Parietal lobe (tissue), 2 donors: ENCODE results near the genes SKIC8, IREB2, ANKRD34C and MINAR1.

DNA sequence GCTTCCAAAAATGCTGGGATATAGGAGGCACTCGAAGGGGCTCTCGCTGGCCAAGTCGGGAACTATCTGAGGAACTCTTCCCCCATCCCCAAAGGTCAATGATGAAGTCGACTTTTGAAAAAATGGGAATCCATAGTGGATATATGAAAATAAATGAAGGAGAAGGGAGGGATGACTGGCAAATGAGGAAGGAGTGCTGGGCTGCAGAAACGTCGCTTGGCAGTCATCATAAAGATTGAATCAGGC is 28.5 kb downstream of the TSPAN3 start:
- RAMPAGE, long total RNA: no peak

DNA sequence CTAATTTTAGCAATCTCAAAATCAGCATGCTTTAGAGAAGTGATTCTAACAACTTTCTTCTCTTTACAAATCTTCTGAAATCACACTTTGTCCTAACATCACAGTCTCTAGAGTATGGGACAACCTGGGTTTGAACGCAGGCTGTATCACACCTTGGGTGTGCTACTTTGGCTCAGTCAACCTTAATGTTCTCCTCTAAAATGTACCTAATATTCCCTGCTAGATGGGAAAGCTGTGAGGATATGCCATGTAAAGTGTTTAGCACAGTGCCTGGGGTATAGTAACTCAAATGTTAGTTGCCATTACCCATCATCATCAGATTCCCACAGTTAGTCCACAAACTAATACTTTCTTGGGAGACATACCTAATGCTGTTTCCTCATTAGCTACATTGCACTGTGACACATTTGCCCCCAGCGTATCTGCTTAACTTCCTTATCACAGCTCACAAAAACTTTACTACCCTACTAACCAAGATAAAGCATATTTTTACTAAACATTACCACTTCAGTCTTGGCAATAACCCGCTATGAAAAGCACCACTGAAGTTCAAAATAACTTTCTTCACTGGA is 3.0 kb downstream of the TSPAN3 start:
- RAMPAGE, long total RNA: no peak

DNA sequence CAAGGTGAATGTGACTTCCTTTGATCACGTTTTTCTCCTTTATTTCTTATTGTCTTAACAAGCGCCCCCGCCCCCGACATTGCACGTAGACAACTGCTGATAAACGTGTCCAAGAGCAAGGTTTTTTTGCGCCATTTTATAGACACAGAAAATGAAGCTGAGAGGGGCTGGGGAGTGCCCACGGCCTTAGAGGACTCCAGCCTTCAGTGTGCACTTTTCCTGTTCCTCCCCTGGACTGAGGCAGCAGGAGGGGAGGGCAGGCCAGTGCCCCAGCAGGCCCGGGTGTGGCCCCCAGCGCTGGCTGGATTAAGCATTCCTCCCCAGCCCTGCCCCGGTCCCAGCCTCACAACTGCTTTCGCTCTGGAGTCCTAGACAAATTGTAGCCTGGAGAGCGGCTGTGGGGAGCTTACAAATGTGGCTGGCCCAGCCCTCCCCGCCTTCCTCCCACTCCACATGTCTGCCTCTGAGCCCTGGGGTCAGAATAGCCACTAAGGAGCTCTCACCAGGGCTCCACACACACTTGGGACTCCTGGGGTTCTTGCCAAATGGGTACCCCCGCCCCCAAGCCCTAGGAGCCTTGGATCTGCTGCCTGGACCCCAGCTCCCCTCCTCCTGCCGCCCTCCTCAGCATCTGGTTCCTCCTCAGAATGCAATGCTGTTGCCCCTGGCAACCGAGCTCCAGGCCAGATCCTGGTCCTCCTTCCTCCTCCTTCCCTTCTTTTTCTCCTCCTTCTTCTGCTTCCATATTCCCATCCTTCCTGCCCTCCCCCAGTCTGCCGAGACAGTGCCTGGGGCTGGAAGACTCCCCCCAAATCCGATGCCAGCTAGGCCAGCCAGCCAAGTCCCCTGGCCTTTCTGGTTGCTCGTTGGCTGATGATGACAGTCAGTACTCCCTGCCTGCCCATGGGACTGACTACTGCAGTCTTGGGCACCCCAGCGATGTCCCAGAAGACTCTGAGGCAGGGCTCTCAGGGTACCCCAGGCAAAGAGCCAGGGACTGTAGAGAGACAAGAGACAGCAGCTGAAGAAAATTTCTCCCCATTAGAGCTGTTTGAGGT is 91.2 kb downstream of the LINGO1 start:
- RAMPAGE, long total RNA: no peak

DNA sequence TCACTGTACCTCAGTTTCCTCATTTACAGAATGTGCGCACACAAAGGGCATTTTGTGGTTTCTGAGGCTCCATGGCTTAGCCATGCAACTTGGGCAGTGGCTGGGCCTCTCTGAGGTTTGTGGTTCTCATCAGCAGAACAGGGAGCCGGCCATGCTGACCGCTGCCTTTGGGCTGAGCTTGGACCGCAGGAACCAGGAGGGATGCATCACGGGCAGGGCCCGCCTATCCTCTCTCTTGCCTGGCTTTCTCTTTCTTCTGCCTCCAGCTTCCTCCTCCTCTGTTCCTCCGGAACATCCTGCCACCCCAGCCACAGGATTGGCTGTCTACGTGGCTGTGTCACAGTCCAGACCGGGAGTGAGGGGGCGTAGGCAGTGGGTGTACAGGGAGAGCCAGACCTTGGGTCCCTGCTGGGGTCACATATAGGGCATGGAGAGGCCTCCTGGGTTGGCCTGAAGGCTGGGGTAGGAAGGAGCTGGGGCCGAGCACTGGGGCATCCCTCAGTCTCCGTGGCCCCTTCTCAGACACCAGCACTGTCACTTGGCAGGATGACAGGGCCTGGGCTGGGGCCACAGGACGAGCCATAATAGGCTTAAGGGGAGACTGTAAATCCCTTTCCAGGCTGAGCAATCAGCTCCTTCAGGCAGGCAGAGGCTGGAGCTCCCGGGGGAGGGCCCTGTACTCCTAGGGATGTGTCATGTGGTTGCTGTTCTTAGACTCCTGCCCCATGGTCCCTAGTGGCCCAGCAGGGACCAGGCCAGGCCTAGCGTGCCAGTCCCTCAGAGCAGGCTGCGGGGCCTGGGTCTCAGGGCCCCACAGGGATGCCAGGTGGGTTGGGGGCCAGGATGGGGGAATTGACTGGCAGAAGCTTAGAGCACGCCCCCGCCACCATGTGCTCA is 25.5 kb downstream of the LINGO1 start:
- RAMPAGE, long total RNA: no peak

- RAMPAGE, long total RNA: no peak
These were observed 73.5 kb downstream of the TBC1D2B start for GRCh38 chr15:78003823-78004536.

DNA sequence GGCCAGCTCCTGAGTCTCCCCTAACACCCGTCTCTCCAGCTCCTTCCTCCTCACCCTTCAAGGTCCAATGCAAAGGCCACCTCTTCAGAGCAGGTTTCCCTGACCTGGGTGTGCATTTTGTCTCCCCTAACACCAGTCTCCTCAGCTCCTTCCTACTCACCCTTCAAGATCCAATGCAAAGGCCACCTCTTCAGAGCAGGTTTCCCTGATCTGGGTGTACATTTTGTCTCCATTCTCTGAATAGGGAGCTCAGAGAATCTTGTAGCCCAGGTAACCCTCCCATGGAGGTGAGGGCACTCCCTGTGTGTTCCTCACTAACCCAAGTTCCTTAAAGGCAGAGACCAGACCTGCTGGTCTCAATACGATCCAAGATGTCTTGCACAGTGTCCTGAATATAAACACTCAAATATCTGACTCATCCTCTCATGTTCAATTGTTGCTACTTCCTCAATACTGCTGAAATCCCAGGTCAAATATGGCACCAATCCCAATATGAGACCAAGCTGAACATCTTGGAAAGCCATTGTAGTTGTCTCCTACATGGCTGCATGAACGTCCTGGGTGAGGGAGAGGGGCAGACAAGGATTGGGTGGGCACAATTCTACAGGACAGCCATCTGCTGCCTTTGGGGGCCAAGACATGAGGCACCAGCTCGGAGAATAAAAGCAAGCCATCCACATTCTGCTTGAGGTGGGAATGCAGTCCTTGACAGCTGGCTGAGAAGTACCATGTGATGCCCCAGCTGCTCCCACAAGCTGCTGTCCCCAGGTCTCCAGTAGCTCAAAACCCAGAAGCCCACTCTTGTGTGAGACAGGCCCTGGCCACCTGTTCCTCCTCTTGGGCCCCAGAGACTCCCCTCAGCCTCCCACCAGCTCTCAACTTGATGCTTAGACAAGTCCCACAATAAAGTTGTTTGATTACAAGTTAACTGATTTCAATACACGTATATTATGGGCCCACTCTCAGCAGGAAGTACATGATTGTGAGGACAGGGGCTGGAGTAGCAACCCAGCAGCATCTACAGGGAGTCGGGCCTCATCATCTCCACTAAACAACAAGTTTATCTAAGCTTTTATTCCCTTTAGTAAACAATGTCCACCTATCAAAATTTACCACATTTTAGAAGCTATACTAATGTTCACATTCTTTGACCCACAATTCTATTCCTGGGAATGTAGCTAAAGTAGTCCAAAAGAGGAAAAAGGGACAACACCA is 18.2 kb downstream of the TBC1D2B start:
- RAMPAGE, long total RNA: no peak

DNA sequence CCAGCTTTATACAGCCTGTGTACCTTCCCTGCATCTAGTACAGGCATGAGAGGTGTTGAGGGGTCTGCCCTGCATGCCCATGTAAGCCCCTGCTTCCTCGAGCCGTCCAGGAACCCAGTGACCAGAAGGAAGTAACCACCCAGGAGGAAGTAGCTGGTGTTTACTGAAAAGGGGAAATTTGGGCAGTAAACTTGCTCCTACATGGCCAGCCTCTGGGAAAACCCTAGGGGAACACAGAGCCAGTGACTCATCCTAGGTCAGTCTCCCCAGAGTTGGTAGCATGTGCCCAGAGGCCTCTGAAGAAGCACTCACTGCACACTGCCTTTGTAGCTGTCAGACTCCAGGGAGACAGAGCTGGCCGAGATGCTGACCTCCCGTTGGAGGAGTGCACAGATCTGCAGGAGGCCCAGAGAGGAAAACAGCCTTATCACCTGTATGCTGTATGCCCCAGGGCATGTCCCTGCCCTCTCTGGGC is 4.9 kb upstream of the TBC1D2B start:
- RAMPAGE, long total RNA: no peak

DNA sequence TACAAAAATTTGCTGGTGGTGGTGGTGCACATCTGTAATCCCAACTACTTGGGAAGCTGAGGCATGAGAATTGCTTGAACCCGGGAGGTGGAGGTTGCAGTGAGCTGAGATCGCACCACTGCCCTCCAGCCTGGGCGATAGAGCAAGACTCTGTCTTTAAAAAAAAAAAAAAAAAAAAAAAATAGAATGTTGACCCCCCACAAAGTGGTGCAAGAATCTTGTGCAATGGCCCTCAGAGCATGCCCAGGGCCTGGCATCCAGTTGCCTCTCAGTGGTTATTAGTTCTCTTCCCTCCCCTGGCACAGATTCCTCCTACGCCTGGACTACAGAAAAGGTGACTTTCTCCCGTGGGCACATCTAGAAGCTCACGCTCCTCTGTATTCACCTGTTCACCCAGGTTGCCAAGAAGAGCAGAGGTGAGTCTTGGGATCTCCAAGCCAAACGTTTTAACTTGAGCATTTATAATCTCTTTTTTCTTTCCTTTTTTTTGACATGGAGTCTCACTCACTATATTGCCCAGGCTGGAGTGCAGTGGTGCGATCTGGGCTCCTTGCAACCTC is 36.7 kb downstream of the ACSBG1 start:
- RAMPAGE, long total RNA: no peak

- RAMPAGE, long total RNA: no peak
These were observed 4.4 kb downstream of the DNAJA4 start for GRCh38 chr15:78268551-78269308.

GRCh38 chr15:78298838-78300103 is at the start of gene SKIC8:
Gene SKIC8, minus strand, starts transcription at chr15:78299609.
- RAMPAGE, long total RNA: no peak

DNA sequence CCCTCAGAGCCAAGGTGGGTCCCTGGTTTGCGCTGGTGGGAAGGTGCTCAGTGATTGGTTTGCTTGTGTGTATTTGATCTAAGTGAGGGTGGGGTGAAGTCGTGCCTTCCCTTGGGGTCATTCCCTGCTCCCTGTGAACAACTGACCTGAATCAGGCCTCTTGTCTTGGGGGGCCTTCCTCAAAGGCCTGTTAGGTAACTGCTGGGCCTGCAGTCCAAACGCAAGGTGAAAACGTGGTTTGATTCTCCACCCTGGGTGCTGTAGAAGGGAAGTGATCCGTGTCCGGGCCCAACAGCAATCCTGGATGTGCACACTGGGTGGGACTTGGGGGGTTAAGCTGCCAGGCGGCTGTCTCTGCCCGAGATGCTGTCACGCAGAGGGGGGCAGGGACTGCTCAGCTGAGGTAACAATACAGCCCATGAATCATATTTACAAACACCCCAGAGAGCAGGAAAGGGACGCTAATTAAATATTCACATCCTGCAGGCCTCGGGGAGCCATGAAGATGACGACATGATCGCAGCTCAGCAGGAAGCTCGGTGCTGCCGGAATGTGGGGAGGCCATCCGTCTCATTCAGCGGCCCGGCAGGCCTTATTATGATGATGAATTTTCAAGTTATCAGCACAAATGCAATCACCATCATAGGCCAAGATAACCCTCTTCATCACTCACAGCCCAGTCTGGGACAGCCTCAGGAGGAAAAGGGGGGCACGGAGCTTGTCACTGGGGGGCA is 18.0 kb upstream of the CRABP1 start:
- RAMPAGE, long total RNA: no peak

- RAMPAGE, long total RNA: no peak
These were observed 31.9 kb upstream of the IREB2 start for GRCh38 chr15:78406216-78406424.

DNA sequence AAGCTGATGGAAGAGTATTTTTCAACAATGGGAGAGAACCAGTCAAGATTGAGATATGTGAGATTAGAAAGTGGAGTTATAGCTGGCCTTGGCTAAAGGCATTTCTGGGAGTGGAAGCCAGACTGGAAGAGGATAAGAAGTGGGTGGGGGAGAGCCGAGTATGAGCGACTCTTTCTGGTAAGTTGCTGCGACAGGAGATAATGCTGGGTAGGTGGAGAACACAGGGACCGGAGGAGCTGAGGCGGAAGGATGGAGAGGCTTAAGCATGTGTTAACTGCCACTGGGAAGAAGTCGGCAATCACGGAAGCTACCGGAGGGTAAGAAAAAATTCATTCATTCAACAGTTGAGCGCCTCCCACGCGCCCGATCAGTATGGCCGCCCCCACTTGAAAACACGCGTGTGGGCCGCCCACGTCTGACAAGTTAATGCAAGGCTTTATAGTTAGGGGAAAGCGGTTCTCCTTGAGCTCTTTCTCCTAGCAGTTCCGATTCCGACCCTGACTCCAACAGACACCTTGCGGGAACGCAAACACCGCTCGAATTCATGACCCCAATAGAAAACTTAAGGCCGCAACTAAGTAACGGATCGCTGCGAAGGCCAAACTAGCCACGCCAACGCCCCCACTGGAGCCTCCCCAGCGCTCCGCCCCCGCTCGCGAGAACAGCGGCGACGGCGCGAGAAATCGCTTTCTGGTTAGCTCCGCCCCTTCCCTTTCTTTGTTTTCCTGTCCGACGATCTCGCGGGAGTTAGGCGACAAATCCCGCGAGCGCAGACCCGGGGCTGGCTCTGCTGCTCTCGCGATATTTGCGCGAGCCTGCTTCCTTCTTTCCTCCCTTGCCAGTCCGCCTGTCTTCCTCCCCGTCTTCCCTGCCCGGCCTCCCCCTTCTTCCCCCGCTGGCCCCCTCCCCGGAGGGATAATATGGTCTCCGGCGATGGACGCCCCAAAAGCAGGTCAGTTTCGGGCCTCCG is at the start of gene IREB2:
Gene IREB2 (plus strand): TSS at position 812 of the 970 bp plus-strand sequence.
- RAMPAGE, long total RNA: no peak

- RAMPAGE, long total RNA: no peak
These were observed 33.8 kb upstream of the CTSH start for GRCh38 chr15:78978538-78979172.

DNA sequence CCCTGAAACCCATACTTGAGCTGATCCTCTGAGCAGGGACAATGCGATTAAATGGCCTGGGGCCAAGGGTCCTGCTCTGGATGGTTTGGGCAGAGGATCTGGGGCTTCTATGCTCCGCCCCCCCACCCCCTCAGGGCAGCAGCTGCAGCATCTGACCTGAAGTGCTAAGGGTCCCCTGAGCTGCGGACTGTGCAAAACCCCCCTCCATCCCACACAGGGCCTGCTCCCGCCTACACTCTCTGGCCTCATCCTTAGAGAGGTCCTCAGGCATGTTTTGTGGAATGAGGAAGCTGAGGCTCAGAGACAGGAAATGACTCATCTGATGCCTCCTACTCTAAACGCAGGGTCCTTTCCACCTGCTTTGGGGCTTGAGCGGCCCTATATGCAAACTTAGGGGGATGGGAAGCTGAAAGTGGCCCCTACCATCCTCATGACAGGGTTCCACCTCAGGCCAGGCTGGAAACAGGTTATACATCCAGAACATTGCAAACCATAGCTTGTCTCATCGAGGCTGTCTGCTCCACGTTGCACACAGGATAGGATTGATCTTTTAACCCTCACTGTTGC is 59.5 kb upstream of the CTSH start:
- RAMPAGE, long total RNA: no peak

GRCh38 chr15:79243760-79244175 is 38.8 kb upstream of the ANKRD34C start:
- RAMPAGE, long total RNA: no peak

GRCh38 chr15:79282521-79283082 is at the start of gene ANKRD34C:
Gene ANKRD34C, plus strand, starts transcription at chr15:79282722.
- RAMPAGE, long total RNA: no peak

GRCh38 chr15:79431766-79432224 is 341 bp upstream of the MINAR1 start:
- RAMPAGE, long total RNA: no peak

DNA sequence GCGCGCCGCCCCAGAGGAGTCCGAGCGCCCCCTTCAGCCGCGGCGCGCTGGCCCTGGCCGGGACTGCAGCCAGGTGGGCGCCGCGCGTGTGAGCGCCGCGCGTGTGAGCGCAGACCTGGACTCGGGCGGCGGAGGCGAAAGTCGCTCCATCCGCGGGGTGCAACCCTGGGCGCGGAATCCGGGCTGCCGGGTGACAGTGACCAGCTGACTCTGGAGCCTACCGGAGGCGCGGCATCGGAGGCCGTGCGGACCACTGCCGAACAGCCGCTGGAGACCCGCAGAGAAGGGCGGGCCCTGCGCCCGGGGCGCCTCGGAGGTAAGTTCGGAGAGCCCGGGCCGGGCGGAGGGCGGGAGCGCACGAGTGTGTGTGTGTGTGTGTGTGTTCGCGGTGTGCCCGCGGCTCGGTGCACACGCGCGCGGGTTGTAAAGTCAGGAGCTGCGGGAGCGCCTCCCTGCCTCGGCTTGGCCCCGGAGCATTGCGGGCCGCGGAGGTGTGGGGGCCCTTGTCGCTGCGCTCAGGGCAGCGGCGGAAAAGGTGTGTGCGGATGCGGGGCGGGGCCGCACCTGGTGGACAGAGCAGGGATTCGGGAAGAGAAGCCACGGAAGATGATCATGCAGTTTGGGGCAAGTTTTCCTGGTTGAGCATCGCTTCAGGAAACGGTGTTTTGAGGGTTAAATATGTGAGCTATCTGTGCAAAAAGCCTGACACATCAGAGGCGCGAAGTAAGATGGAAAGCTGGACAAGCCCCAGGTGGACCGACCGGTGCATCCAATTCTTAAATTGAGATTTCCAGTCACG is at the start of gene MINAR1:
Gene MINAR1 (plus strand): TSS at position 112 of the 799 bp plus-strand sequence.
- RAMPAGE, long total RNA: no peak

GRCh38 chr15:79491163-79491511 is 59.0 kb downstream of the MINAR1 start:
- RAMPAGE, long total RNA: no peak